ENCODE measurements around a stretch of chr10.

- PRO-cap = bidirectional peak, plus-strand start at chr10:5889060, minus-strand start at chr10:5889059
- RRBS = 2% methylated on average over 22 of the region's 80 CpGs
Measured at GRCh38 chr10:5888603-5889583, 800 bp downstream of the ANKRD16 start.

GRCh38 chr10:5921185-5921597 is 31.1 kb downstream of the FBH1 start:
- PRO-cap = no peak
- RRBS = no CpG with 5 or more reads among the region's 10 CpGs

DNA sequence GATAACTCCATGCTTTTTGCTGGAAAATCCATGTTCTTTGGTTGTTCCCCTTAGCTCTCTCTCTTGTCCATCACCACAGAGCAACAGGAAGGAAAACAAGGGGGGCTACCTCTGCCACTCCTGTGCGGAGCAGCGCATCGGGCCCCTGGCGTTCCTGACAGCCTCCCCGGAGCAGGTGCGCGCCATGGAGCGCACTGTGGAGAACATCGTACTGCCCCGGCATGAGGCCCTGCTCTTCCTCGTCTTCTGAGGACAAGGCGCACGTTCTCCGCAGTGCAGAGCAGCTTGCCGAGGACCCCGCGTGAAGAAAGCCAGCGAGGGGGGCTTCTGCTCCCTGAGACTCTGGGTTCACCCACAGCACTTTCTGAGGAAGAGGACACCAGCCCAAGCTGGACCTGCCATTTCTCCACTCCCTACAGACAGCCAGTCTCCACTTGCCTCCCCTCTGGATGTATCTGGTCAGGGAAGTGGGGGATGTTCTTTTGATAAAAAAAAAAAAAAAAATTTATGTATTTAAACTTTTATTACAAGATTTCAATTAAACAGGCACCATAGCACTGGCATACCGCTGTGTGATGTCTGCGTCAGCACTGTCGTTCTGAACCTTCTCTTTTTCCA is 40.2 kb downstream of the IL15RA start:
- PRO-cap = no peak
- RRBS = 97% methylated on average over 6 of the region's 21 CpGs

DNA sequence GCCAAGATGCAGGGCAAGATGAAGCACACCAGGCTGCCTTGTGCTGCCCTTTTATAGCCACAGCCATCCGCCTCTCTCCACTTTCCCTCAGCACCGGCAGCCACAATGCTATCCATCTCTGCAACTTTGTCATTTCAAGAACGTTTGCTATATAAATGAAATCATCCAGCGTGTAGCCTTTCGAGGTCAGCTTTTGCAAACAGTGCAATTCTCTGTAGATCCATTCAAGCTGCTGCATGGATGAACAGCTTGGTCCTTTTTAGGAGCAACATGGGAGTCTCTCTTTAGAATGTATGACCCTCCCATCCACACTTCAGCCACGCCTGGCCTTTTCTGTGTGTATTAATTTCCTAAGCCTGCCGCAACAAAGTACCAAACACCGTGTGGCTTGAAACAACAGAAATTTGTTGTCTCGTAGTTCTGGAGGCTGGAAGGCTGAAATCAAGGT is 6.5 kb upstream of the IL15RA start:
- PRO-cap = no peak
- RRBS = no CpG with 5 or more reads among the region's 9 CpGs

GRCh38 chr10:6052484-6053134 is 9.6 kb downstream of the IL2RA start:
- PRO-cap = no peak
- RRBS = 65% methylated on average over 3 of the region's 14 CpGs

DNA sequence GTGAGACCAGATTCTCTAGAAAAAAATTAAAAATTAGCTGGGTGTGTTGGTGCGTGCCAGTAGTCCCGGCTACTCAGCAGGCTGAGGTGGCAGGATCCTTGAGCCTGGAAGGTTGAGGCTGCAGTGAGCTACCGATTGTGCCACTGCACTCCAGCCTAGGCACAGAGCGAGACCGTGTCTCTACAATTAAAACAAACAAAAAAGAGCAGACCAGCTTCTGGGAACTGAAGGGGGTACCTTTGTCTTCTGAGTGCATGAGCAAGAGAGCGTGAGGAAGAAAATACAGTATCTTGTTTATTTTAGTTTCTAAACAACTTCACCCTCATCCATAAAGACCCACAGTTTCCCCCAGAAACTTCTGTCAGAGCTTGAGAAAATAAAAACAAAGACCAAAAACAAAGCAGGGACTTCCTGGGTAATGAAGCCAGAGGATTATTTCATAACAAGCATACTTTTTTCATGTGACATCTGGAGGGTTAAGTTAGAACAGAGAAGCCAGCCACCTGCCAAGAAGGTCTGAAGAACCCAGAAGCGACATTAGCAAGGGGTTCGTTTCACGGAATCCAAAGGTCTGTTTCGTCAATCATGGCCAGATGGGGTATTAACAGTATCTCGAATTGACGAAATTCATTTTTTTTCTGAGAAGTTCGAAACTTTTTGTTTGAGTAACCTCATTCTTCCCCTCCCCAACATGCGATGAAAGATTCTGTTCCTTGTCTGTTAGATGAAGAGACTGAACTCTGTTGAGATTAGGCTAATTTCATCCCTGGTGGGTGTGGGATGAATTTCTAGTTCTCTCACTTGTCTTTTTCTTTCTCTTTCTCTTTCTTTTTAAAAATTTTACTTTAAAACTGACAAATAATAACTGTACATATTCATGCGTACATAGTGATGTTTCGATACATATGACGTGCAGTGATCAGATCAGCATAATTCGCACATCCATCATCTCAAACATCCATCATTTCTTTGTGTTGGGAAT is 10.3 kb upstream of the IL2RA start:
- PRO-cap = no peak
- RRBS = no CpG with 5 or more reads among the region's 18 CpGs

DNA sequence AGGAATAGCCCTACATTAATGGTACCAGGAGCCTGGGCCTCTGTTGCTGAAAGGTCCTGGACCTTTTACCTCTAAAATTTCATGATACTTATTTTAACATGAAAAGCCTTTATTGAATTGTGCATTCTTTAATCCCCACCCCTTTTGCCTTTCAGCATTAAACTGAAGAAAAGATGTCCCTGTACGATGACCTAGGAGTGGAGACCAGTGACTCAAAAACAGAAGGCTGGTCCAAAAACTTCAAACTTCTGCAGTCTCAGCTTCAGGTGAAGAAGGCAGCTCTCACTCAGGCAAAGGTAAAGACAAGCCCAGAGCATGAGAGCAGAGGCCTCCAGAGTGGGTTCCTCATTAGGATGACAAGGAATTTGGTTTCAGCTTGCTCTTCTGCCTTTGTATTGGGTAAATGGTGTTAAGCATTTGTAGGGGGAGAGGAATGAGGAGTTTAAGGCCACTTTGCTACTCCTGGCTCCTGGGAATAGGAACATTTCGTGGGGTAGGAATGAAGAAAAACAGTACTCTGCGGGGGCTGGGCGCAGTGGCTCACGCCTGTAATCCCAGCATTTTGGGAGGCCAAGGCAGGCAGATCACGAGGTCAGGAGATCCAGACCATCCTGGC is 8.2 kb downstream of the RBM17 start:
- PRO-cap = no peak
- RRBS = no CpG with 5 or more reads among the region's 6 CpGs

GRCh38 chr10:6100968-6101649 is 12.3 kb downstream of the RBM17 start:
- PRO-cap = no peak
- RRBS = no CpG with 5 or more reads among the region's 10 CpGs

- PRO-cap = no peak
- RRBS = no CpG with 5 or more reads among the region's 7 CpGs
Measured at GRCh38 chr10:6112787-6113206, 24.0 kb downstream of the RBM17 start.

- PRO-cap = bidirectional peak, plus-strand start at chr10:6145372, minus-strand start at chr10:6145408
- RRBS = 2% methylated on average over 37 of the region's 74 CpGs
Measured at GRCh38 chr10:6145039-6145635, 56.3 kb downstream of the RBM17 start.

DNA sequence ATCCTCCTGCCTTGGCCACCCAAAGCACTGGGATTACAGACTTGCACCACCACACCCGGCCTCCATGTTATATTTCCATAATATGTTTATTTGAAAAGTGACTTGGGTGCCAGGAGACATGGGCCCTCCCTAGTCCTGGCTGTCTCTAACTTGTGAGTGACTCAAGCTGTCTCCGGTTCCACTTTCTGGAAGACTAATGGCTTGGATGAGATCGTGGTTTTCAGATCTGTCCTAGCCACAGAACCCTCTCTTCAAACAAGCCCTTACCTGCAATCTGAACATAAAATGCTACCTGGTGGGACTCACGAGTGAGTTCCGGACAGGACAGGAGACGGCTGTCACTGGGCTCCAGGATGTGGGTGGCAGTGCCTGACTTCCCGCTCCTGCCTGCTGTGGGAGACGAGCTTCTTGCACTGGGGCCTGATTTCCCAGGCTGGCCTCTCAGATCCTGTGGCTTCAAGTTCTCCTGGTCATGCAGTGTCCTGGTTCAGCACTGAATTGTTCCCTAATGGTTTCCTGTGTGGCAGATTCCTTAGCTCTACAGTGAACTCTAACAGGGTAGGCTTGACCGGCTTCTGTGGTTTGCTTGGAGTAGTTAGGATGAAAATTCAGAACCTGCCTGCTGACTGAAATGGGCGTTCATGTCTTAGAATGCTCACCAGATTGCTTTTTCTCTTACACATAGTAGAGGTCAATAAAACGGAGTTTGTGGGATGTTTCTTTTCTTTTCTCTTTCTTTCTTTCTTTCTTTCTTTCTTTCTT is 25.9 kb upstream of the PFKFB3 start:
- PRO-cap = no peak
- RRBS = 94% methylated on average over 1 of the region's 11 CpGs

- PRO-cap = no peak
- RRBS = no CpG with 5 or more reads among the region's 3 CpGs
Measured at GRCh38 chr10:6197442-6198010, 5.2 kb upstream of the PFKFB3 start.

DNA sequence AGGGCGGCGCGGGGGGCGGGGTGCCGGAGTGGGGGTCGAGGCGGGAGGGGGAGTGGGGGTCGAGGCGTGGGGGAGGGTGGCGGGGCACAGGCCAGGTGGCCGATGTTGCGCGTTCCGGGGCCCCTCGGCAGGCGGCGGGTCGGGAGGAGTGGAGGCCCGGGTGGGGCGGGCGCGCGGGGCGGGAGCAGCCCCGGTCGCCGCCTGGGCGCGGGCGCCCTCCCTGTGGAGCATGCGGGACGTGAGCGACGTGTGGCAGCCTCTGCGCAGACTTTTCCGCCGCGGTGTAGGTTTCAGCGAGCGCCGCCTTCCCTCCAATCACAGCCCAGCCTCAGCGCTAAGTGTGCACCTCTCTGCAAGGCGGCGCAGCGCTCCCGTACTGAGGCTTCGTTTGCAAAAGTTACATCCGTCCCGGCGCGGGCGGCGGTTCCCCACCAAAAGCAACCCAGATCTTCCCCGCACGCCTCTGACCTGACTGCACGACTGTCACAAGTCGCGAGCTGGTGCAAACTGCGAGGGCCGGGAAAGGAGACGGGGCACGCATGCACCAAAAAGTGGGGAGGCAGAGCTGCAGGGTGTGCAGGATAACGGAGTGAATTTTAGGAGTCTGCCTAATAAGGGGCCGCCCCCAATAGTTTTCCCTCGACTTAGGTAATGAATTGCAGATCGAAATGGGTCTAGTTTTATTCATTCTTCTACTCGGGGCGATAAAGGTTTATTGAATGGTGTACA is 1.2 kb upstream of the PFKFB3 start:
- PRO-cap = no peak
- RRBS = 3% methylated on average over 21 of the region's 68 CpGs

DNA sequence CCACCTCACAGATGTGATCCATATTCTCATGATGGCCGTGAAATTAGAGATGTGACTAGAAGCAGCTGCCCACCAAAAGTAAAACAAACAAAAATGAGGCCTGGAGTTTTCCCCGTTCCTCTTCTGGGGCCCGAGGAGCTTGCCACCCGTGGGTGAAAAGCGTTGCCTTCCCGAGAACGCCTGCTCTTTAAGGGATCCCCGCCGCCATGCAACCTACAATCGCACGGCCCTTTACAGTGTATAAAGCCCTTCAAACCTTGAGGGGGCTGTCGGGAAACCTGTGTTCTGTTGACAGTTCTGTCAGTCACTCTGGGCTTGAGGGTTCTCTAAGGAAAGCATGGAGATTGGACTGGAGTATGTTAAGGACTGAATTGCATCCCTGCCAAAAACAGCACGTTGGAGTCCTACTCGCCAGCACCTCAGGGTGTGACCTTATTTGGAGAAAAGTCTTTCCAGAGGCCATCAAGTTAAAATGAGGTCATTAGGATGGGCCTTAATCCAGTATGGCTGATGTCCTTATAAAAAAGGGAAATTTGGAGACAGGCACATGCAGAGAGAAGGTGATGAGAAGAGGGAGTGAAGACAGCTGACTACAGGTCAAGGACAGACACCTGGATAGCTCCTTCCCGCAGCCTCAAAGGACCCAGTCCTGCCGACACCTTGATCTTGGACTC is 70.6 kb downstream of the PFKFB3 start:
- PRO-cap = no peak
- RRBS = no CpG with 5 or more reads among the region's 16 CpGs

- PRO-cap = no peak
- RRBS = no CpG with 5 or more reads among the region's 5 CpGs
Measured at GRCh38 chr10:6291741-6292095, 89.0 kb downstream of the PFKFB3 start.

- PRO-cap = no peak
- RRBS = 89% methylated on average over 3 of the region's 8 CpGs
Measured at GRCh38 chr10:6428042-6428423, 152.0 kb downstream of the PRKCQ start.

- PRO-cap = no peak
- RRBS = no CpG with 5 or more reads among the region's 1 CpG
Measured at GRCh38 chr10:6716584-6717058, 136.5 kb upstream of the PRKCQ start.

GRCh38 chr10:7251944-7252629 is 158.7 kb downstream of the SFMBT2 start:
- PRO-cap = no peak
- RRBS = no CpG with 5 or more reads among the region's 12 CpGs

- PRO-cap = no peak
- RRBS = no CpG with 5 or more reads among the region's 8 CpGs
Measured at GRCh38 chr10:7401671-7402095, 9.2 kb downstream of the SFMBT2 start.

- PRO-cap = no peak
- RRBS = no CpG with 5 or more reads among the region's 4 CpGs
Measured at GRCh38 chr10:7488369-7488722, 77.5 kb upstream of the SFMBT2 start.